ENCODE measurements around the genes MEGF11 and MAP2K5.

DNA sequence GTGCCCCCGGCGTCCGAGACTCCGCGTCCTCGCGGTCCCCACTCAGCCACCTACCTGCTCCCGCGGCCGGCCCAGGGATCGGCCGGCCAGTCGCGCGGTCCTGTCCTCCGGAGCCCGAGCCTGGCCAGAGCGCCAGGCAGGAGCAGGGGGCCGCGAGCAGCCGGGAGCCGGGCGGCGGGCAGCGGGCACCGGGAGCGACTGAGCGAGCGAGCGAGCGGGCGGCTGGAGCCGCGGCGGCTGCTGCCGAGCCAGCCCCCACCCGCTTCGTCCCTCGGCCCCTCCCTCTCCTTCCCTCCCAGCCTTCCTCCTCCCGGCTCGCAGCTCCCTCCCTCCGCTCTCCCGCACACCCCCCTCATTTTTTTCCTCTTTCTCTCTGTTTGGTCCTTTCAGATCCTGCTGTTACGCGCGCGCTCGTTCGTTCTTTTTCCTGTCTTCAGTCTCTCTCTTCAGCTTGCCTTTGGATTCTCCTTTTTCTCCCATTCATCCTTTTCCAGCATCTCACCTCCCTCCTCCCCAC, at the start of gene MEGF11:
MEGF11 (minus strand) TSS at position 200 of the 517 bp plus-strand sequence.
- RRBS = 17% methylated on average over 16 of the region's 49 CpGs

DNA sequence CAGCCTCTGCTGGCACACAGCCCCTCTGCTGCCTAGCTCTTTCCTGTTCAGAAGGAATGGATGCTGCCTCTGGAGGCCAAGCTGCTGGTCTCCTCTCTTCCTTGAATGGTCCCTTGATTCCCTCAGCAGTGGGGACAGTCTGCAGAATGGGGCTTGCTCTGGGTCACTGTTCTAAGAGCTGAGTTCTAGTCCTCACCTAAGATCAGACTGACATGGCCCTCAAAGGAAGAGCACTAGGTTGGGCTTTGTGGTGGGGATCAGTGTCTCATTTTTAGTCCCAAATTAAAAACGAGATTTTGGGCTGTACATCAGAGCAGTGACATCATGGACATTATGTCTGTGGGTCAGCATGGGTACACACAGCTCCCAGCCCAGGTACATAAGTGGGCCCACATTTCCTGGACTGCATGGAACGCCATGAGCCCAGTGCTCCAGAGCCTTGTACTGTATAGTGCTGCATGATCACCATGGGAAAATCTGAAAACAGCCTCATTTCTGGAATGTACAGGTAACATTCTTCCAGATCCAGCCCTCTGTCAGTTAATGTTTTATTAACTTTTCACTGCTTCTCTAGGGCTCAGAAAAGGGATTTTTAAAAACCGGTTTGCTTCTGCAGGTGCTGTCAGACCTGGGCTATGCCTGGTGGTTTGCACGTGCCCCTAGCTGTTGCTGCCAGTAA, 9.3 kb downstream of the SNAPC5 start:
- RRBS = no CpG with 5 or more reads among the region's 4 CpGs

DNA sequence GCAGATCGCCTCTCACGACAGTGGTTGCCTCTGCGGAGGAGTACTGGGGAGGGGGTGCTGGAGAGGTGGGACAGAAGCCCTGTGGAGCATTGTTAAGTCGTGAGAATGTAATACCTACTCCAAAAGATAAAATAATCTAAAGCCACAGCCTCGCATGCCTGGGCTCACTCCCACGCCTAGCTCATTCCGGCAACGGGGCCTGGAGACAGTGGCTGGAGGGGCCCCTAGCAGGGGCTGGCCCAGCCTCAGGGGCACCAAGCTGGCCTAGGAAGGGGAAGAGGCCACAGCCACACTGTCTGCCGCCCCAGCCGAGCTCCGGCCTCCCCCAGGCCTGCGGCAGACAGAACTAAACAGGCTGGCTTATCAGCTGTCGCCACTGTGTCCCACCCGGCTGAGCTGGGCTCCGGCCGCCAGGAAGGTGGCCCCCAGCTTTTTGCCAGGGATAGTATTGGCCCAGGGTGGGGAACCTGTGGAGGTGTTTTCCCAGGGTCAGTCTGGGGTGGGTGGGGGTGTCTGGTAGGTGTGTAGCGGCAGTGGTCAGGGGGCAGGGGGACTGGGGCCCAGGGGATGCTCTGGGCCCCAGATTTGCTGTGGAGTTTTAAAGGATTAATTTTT, 65.2 kb upstream of the LCTL start:
- RRBS = 100% methylated on average over 6 of the region's 17 CpGs

GRCh38 chr15:66655895-66656437, 46.1 kb upstream of the SMAD6 start:
- RRBS = no CpG with 5 or more reads among the region's 4 CpGs

DNA sequence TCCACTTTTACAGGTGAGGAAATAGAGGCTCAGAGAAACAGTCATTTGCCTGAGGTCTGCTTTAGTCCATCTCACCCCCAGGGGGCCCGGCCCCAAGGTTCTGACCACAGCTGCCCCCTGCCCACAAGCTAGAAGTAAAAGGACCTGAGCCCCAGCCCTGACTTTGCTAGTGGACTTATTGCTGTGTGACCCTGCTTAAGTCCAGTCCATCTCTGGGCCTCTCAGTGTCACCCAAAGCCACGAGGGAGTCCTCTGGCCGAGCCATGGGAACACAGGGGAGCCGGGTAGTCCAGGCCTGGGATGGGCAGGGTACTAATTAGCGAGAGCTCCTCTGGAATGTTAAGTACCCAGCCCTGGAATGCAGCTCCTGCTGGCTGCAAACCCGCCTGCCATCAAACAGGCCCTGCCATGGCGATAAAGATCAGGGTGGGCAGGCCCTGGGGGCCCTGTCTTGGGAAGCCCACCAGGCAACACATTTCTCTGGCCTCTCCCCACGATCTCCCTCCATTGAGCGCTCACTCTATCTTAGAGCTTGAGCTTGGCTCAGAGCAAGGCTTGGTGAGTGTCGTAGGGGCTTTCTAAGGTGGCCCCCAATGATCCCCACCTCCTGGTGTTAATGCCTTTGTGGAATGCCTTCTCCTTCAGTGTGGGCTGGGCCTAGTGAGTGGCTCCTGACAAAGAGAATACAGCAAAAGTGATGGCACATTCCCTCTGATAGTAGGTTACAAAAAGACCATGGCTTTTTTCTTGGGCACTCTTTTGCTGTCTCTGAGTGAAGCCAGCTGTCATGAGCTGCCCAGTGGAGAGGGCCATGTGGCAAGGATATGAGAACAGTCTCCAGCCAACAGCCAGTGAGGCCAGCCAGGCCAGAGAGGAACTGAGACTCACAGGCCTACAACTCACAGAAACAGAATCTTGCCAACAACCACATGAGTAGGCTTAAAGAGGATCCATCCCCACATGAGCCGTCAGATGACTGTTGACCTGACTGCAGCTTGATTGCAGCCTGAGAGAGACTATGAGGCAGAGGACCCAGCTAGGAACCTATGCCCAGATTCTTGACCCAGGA, 133.1 kb downstream of the SMAD6 start:
- RRBS = no CpG with 5 or more reads among the region's 11 CpGs

- RRBS = no CpG with 5 or more reads among the region's 4 CpGs
These were observed 49.6 kb downstream of the SMAD3 start for GRCh38 chr15:67114921-67115555.

- RRBS = no CpG with 5 or more reads among the region's 12 CpGs
These were observed 68.6 kb downstream of the SMAD3 start for GRCh38 chr15:67133719-67134623.

DNA sequence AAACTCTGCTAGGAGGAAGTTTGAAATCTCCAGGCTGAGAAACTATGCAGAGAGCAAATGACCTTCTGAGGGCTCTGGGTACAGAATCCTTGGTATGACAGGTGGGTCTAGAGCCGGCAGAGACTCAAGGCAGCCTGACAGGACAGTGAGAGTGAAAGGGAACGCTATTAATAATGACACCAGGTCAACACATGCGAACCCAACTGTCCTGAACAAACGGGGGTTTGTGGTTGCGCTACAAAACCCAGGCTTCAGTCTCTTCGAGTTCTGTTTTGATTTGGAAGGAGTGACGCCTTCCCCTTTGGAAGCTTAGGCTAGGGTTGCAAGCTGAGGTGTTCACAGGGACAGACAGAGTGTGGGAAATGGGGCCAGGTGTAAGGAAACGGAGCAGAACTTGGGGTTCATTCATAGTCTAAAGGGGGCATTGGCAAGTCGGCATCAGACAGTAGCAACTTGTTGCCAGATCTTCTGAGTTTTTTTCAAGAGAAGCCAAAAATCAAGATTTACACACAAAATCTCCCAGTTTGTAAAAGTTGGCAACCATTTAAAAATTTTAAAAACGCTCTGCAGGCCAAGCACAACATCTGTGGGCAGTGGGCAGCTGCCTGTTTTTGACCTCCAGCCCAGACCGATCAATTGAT, 75.2 kb downstream of the SMAD3 start:
- RRBS = no CpG with 5 or more reads among the region's 11 CpGs

DNA sequence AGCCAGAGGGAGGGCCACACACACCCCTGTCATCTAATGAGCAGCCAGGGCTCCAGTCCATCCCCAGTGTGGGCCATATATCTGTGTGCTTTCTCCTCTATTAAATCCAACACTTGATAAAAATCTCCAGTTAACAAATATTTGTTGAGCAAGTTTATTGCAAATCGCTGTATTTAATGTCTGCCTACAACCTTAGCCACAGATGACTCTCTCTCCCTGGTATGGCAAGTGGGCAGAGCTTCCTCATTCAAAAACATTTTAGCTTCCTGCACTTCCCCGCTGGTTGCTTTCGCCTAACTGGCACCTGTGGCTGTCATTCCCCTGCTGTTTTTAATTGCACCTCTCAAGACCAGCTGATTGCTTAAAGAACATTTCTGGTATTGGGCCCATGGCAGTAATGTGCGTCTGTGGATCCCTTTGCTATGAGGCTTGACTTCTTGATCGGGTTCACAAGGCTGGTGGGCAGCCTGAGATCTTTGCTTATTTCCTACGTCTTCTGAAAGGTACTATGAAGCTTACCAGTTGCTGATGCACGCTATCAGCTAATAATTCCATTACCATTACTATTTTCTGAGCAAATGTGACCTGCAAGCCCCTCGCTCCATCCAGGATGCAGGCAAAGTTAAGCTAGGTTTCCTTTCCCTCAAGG, 83.0 kb downstream of the SMAD3 start:
- RRBS = no CpG with 5 or more reads among the region's 8 CpGs

GRCh38 chr15:67148991-67150043, 83.9 kb downstream of the SMAD3 start:
- RRBS = no CpG with 5 or more reads among the region's 8 CpGs

- RRBS = no CpG with 5 or more reads among the region's 6 CpGs
These were observed 76.0 kb downstream of the AAGAB start for GRCh38 chr15:67178413-67178907.

DNA sequence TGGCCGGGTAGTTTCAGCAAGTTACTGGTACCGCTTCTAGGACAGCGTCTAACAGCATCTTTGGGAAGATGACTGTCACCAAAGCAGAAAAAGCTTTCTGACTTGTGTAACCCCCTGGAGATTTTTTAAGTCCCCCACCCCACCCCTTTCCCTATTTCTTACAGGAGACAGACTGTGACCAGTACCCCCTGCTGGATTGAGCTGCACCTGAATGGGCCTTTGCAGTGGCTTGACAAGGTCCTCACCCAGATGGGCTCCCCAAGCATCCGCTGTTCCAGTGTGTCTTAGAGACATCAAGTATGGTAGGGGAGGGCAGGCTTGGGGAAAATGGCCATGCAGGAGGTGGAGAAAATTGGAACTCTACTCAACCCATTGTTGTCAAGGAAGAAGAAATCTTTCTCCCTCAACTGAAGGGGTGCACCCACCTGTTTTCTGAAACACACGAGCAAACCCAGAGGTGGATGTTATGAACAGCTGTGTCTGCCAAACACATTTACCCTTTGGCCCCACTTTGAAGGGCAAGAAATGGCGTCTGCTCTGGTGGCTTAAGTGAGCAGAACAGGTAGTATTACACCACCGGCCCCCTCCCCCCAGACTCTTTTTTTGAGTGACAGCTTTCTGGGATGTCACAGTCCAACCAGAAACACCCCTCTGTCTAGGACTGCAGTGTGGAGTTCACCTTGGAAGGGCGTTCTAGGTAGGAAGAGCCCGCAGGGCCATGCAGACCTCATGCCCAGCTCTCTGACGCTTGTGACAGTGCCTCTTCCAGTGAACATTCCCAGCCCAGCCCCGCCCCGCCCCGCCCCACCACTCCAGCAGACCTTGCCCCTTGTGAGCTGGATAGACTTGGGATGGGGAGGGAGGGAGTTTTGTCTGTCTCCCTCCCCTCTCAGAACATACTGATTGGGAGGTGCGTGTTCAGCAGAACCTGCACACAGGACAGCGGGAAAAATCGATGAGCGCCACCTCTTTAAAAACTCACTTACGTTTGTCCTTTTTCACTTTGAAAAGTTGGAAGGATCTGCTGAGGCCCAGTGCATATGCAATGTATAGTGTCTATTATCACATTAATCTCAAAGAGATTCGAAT, 63.9 kb downstream of the AAGAB start:
- RRBS = no CpG with 5 or more reads among the region's 19 CpGs

DNA sequence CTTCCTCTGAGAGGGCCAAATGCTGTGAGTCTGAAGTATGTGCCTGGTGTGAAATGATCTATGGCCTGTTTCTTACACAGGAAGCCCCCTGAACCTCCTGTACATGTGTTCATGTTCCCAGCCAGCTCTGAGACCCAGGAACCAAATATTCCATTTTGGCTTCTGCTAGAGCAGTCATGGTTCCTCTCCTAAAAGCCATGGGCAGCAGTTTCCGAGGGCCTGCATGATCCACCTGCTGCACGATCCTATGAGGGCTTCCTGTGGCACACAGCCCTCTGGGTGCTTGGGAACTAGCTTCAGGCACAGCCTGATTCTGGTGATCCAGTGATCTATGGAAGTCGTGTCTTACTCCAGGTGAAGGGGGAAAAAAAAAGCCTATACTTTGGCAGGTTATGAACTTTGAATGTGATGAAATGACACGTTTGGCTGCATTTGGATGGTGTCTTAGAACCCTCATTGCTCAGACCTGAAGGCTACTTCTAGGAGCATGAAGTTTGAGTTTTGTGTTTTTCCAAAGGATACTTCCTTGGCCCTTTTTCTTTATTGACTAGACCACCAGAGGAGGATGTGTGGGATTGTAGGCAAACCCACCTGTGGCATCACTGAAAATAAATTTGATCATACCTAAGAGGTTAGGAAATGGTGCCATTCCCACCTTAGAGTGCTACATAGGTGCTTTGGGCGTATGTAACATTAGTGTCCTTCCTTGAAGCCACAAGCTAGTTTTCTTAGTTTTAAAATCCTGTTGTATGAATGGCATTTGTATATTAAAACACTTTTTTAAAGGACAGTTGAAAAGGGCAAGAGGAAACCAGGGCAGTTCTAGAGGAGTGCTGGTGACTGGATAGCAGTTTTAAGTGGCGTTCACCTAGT, 61.8 kb downstream of the AAGAB start:
- RRBS = no CpG with 5 or more reads among the region's 6 CpGs

- RRBS = 9% methylated on average over 26 of the region's 89 CpGs
These were observed at the start of gene MAP2K5 for GRCh38 chr15:67542502-67543651. TSS of gene MAP2K5 (plus strand) at chr15:67542703.

DNA sequence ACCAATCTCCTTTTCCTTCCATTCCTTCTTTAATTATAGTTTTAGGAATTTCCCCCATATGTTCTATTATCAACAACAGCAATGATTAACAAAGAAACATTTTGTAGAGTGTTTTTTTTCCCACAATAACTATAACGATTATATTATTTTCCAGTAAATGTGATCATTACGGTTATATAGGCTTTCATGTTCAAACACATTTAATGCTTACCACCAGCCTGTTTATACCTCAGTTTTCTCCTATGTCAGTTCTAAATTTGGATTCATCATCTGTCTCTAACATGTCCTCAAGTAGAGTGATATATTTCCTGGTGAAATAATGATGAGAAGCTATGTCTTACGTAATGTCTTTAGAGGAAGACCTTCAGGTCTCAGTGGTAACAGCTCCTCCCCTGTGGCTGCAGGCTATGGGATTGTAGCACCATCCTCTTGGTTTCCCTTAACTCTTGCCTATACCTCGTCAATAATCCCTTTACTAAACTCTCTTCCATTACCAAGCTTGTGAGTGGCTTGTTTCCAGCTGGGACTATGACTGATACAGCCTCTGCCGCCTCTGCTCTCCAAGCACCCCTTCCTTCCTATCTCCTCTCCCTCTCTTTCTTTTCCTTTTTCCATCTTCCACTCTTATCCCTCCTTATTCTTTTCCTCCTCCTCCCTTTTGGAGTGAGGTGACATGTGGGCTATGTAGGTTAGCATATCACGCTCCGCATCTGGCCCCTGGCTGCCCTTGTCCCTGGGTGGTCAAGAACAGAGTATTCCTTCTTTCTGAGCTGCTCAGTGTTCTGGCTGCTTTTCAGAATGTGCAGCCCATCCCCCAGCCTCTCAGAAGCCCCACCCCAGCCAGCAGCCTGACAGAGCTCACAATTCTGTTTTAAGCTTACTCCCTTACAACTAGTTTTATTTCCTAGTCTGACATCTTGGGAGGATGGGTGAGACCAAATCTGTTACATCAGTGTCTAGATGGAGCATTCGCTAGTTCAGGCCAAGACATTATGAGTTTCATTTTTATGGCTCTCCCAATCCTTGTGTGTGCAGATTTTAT, 89.3 kb downstream of the SKOR1 start:
- RRBS = no CpG with 5 or more reads among the region's 8 CpGs

DNA sequence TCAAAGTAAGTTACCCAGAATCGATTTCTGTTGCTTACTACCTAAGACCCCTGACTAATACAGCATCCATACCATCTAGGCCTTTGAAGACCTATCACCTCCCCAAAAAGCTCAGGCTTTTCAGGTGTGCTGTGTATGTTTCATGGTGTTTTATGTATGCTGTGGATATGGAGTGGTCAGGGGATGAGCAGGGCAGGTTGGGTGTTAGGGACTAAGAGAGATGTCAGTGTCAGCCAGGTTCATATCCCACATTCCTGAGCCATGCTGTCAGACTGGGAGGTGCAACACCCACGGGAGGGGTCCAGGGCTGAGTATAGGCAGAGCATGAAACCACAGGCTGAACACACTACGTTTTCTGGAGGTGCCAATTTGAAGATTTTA, 112.5 kb upstream of the PIAS1 start:
- RRBS = no CpG with 5 or more reads among the region's 3 CpGs

GRCh38 chr15:67945867-67946913, 107.9 kb upstream of the PIAS1 start:
- RRBS = no CpG with 5 or more reads among the region's 10 CpGs

DNA sequence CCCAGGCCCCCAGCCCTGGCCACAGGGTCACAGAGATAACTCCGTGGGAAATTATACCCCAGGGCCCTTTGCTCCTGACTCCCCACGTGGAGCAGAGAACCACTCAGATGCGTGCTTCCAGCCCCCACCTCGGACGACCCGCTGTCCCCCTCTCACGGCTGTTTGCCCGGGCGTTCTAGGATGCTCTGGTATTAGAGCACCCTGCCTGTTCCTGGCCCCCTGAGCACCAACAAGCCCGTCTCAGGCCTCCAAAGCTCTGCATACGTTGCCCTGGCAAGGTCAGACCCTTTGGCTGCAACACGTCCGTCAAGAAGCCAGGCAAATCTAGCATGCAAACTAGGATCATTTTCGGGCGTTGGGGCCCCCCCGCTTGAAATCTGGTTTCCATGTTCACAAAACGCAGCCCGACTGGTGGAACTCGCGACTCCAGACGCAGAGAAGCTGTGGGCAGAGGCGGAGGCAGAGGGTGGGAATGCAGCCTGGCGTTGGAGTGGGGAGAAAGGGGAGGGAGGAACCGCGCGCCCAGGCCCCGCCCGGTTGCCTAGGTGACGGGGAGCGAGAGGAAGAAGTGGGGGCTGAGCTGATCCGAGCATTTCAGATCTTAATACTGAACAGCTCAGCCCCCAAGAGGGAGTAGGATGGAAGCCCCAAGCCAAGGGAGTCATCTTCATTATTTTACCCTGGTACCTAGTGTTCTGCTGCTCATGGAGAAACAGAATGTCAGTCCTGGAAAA, 86.1 kb upstream of the PIAS1 start:
- RRBS = no CpG with 5 or more reads among the region's 31 CpGs

DNA sequence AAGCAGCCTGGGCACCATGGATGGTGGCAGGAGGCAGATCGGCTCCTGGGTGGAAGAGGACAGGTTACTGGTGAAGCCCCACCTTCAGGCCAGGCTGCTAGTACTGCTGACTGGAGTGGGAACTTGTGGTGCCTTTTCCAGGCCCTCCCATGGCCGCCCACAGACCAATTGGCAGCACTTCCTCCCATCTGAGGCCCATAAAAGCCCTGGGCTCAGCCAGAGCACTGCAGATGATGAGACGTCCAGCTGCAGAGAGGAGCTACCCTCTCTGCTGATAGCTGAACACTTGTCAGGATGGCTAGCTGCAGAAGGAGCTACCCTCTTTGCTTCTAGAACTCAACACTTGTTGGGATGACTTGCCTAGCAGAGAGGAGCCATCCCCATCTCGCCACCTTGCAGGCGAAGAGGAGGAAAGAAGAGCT, 8.1 kb upstream of the PIAS1 start:
- RRBS = no CpG with 5 or more reads among the region's 5 CpGs

DNA sequence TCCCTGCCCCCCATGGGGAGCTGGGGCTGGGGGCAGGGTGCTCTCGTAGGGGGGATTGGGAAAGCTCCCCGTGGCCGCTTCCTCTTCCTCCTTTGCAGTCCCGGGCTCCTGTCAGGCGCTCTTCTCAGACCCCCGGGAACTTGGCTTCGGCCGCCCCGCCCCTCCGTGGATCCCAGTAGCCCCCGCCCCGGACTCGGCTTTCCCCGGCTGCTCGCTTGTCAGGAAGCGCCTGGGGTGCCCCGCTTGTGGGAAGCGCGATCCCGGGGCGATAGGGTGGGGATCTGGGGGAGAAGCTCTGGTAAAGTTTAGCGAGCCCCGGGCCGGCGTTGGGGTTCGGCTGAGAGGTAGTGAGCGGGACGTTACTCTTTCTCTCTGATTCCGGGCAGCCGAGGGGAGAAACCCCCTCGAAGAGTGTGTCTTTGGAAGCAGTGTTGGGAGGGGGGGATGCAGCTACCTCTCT, 597 bp downstream of the PIAS1 start:
- RRBS = 3% methylated on average over 20 of the region's 31 CpGs